Mammary epithelial cell (primary cell): ENCODE results near the gene SH3D19.

DNA sequence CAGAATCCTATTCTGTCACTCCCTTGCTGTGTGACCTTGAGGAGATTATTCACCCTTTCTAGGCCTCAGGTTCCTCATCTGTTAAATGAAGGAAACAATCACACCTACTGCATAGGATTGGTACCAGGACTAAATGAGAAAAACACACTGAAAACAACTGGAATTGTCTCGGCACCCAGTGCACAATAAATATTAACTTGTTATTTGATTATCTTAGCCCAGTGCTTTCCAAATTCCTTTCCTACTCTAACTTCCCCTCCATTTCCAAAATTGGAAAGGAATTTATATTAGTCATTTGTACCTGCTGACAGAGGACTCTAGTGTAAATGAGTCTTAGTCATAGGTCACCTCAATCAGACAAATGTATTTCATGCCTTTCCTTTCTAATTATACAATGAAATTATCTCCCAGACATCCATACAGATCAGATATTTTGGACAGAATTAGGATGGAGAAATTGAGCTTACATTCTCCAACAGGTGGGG lies 10.2 kb downstream of the SH3D19 start:
- CAGE, long polyA plus RNA, result no peak
- RRBS, result no CpG with 5 or more reads among the region's 1 CpG

DNA sequence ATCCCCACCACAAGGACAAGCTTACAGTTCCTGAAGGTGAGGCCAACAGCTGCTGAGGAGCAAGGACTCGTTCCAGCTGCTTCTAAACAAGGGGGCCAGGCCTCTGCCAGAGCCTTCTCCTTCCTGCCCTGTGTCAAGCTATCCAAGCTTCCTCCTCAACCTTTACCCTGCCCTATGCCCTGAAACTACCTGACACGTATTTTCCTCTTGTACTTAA lies 8.8 kb downstream of the SH3D19 start:
- CAGE, long polyA plus RNA, result no peak
- RRBS, result no CpG with 5 or more reads among the region's 2 CpGs

GRCh38 chr4:151325400-151326203 lies at the start of gene SH3D19:
Gene SH3D19 (minus strand): TSS chr4:151325605.
- CAGE, long polyA plus RNA, result no peak
- RRBS, result 1% methylated on average over 19 of the region's 54 CpGs

- CAGE, long polyA plus RNA, result no peak
- RRBS, result no CpG with 5 or more reads among the region's 5 CpGs
Observed at GRCh38 chr4:151666883-151667632, 93.7 kb downstream of the GATB start.

DNA sequence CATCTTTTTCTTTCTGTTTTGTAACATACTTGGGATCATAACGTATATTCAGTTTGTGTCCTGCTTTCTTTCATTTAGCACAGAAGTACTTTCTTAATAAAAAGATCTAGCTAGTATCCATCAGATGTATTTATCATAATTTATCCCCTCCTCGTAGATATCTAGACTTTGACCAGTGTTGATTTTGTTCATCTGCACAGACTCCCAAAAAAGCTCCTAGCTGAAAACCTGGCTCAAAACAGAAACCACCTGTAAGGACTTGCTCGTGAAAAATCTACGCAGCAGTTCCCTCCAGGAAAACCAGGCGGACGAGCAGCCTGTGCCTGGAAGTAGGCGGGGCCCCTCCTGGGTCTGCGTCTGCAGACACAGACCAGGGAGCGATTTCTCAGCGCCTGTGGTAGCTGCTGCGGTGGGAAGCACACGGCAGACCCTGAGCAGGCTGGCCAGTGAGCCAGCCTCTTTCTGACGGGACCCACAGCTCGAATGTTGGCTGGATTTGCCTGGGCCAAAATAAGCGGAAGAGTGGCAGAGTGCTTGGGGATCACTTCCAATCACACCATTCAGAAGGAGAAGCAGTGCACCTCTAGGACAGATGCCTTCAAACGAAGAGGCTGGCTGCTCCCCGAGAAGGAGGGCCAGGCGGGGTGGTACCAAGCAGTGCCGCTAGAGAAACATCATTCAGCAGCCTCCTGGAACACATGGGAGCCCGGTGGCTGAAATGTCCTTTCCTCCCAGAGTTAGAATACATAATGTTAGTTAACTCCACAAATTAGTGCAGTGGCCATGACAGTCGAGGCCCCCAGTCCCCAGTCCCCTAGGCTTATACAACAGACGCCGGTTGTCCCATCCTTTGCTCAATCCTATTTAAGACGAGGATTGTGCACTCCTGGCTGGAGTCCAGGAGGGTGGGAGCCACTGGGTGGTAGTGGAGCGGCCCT lies 86.0 kb downstream of the GATB start:
- CAGE, long polyA plus RNA, result no peak
- RRBS, result no CpG with 5 or more reads among the region's 25 CpGs

GRCh38 chr4:151718713-151720044 lies 41.6 kb downstream of the GATB start:
- CAGE, long polyA plus RNA, result no peak
- RRBS, result 83% methylated on average over 1 of the region's 23 CpGs

DNA sequence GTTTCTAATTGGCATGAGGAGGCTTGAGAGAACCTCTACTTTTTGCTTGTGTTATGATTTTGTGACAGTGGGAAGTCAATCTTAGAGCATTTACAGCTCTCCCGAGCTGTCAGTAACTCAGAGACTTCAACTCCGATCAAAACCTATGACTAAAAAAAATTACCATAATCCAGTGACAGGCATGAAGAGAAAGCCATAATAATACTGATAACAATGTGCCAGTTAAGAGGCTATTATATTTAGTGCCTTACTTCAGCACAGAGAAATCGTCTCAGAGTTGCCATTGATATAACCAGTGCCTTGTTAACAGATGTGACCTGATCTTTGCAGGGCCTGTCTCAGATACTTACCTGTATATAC lies 38.3 kb upstream of the GATB start:
- CAGE, long polyA plus RNA, result no peak
- RRBS, result no CpG with 5 or more reads among the region's 3 CpGs

DNA sequence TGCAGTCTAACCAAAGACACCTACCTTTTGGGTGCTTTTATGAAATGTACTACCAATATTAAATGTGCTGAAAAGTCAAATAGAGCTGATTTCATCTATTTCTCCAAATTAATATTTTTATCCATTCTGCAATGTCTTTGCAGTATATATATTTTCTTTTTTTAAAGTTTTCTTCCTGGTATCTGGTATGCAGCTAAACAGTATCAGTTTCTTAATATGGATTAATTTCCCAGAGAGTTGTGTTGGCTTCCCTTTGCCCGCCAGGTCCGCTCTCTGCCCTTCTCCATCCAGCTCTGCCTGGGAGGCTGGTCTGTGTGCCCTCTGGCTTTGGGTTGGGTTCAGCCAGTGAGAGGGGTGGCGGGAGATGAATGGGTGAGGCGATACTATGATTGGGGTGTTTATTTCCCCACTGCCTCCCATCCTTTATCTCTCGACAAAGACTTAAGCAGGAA lies 204.2 kb upstream of the GATB start:
- CAGE, long polyA plus RNA, result no peak
- RRBS, result no CpG with 5 or more reads among the region's 5 CpGs

- CAGE, long polyA plus RNA, result no peak
- RRBS, result no CpG with 5 or more reads among the region's 5 CpGs
Observed at GRCh38 chr4:152010683-152011376, 250.0 kb upstream of the GATB start.

DNA sequence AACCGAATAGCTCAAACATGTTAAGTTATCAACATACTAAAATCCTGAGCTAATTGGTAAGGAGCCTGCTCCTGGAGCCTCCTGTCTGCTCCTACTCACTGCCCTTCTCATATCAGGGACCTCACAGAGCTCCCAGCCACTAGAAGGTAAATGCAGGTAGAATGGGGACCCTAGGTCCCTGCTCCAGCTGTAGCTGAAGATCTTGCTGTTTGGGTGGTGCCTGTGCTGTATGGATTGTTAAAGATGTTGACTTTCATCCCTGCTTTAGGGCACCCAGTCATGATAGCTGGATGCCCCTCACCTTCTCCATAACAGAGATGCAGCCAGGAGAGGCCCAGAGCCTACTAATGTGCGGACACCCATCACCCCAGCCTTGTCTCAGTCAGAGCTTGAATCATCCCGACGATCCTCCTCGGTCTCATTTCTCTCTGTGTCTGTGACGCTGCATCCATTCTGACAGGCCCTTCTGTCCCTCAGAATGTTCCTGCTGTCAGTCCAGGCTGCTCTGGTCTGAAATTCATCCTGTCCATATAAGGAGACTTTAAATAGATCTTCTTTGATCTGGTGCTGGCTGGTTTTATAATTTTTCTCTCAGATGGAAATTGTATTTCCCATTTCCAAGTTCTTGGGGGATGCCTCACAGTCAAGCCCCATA lies 341.7 kb upstream of the GATB start:
- CAGE, long polyA plus RNA, result no peak
- RRBS, result no CpG with 5 or more reads among the region's 6 CpGs

- CAGE, long polyA plus RNA, result no peak
- RRBS, result no CpG with 5 or more reads among the region's 4 CpGs
Observed at GRCh38 chr4:152121088-152121436, 360.3 kb upstream of the GATB start.

DNA sequence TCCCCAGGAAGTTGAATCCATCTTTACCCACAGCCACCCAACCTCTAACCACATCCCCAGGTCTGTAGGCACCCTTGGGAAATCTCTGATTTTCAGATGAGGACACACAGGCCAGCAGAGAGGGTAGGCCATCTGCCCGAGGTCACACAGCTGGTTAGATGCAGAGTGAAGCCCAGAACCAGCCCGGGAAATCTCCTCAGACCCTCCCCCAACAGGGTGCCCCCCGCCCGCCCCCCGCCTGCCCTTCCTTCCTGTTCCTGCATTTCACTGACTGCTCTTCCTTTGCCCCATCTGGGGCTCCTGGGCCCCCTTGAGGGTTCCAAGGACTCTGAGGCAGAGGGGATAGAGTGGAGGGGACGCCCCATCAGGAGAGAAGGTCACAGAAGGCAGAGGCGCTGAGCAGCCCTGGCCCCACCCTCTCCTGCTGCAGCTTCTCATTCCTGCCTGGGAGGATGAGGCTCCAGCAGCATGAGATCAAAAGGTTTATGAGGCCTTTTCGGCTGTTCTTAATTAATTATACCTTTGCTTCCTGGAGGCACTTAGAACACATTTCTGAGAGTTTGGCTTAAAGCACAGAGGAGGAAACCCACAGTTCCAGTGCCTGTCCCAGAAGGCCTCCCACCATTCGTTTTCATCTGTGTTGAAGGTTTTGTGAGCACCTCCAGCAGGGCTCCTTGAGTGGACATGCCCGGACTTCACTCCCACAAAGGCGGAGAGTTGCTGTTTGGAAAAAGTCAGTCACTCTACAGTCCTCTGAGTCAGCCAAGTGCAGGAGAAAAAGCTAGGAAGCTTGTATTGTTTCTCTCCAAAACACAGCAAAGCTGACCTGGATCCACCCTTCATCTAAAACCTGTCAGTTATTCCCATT lies 277.2 kb downstream of the FBXW7 start:
- CAGE, long polyA plus RNA, result no peak
- RRBS, result no CpG with 5 or more reads among the region's 11 CpGs

DNA sequence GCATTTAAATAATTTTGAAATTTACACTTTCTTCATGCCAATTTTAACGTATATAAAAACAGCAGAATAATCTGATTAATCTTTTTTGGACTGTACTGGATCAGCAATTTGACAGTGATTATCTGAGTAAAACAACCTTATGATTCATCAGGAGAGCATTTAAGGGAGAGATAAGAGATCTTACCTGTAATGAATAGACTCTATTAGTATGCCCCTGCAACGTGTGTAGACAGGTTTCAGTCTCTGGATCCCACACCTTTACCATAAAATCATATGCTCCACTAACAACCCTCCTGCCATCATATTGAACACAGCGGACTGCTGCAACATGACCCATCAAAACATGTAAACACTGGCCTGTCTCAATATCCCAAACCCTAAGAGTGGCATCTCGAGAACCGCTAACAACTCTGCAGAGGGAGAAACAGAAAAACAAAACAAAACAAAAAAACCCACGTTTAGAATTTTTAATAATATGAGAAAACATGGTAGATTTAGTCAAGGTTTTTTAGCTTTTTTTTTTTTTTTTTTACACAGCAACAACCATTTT lies 210.0 kb downstream of the FBXW7 start:
- CAGE, long polyA plus RNA, result no peak
- RRBS, result no CpG with 5 or more reads among the region's 6 CpGs

GRCh38 chr4:152584806-152585659 lies 49.1 kb upstream of the FBXW7 start:
- CAGE, long polyA plus RNA, result no peak
- RRBS, result no CpG with 5 or more reads among the region's 9 CpGs

- CAGE, long polyA plus RNA, result no peak
- RRBS, result no CpG with 5 or more reads among the region's 2 CpGs
Observed at GRCh38 chr4:152589360-152589667, 53.4 kb upstream of the FBXW7 start.

GRCh38 chr4:152591331-152591953 lies 55.5 kb upstream of the FBXW7 start:
- CAGE, long polyA plus RNA, result no peak
- RRBS, result no CpG with 5 or more reads among the region's 16 CpGs

DNA sequence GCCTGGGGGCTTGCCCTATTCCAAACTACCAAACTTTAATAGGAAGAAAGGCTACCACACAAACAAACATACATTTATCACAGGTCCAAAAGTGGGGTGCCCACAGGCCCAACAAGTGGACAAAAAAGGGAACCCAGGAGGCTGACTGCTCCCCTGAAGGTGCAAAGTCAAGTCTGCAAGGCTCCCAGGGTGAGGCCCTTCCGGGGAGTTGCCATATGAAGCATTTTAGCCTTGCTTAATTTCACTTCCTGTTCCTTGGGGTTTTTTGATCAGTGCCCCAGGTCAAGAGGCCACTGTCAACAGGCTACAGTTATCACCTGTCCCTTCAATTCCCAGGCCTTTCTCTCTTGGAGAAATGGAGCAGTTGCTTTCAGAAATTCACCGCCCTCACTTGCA lies 36.5 kb downstream of the TMEM154 start:
- CAGE, long polyA plus RNA, result no peak
- RRBS, result no CpG with 5 or more reads among the region's 2 CpGs

DNA sequence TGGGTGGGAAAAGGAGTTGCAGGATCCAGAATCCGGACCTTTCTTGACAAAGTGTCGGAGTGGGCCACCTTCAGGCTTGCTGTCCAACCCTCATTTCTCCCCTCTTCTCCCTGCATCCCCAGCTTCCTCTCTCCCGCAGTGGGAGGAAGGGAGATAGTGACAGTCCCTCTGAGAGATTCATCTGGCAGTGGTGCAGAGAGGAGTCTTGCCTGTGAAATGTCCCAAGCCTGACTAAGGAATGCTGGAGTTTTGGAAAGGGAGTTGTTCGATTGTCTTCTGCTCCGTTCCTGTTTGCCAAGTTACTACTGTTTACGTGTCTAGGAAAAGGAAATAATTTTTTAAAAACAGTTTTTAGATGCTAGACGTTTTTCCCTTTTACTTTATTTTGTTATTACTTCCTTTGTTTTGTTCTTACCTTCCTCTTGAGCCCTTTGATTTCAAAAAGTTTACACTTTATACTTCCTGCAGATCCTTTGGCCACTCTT lies 784 bp downstream of the ARFIP1 start:
- CAGE, long polyA plus RNA, result no peak
- RRBS, result 3% methylated on average over 1 of the region's 7 CpGs

DNA sequence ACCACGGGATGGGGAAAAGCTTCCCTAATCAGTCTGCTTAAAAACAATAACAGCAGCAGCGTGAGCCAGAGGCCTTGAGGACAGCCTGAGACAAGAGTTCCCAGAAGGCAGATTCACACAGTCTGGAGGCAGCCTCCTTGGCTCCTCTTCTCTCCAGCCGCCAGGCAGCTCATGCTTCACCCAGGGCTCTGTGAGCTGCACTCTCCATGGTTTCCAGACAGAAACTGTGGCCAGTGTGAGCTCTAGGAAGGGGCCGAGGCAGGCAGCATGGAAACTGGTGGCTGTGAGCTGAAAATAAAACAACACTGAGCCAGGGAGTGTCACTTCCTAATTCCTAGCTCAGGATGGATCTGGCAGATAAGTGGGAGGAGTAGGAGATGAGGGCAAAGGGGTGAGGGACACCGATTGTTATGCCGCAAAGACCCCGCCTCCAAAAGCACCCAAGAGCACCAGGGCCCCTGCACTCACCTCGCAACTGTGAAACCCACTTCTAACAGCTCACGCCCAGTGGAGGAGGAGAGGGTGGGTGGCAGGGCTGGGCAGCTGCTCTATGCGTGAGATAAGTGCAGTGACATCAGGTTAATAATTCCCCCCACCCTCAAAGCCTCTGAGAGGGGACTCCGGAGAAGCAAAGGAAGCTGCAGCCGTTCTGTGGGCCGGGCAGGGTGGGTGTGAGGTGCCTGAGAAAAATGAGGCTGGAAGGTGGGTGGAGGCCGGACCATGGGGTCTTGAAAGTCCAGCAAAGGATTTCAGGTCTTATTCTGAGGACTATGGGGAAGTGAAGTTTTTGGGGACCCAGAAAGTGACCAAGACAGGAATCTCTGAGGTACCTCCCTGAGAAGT lies 69.9 kb downstream of the FHDC1 start:
- CAGE, long polyA plus RNA, result no peak
- RRBS, result 90% methylated on average over 2 of the region's 14 CpGs

GRCh38 chr4:153205633-153206387 lies 1.6 kb downstream of the TRIM2 start:
- CAGE, long polyA plus RNA, result no peak
- RRBS, result no CpG with 5 or more reads among the region's 7 CpGs